ENCODE results near the gene ENO4.

GRCh38 chr10:116671496-116671967, 1.8 kb upstream of the C10orf82 start:
- PRO-cap, result no peak

GRCh38 chr10:116849343-116850066, at the start of gene ENO4:
Gene ENO4, plus strand, starts transcription at chr10:116849499.
- PRO-cap, result bidirectional peak, plus-strand start at chr10:116849567, minus-strand start at chr10:116849418; bidirectional peak, plus-strand start at chr10:116849822, minus-strand start at chr10:116849720

DNA sequence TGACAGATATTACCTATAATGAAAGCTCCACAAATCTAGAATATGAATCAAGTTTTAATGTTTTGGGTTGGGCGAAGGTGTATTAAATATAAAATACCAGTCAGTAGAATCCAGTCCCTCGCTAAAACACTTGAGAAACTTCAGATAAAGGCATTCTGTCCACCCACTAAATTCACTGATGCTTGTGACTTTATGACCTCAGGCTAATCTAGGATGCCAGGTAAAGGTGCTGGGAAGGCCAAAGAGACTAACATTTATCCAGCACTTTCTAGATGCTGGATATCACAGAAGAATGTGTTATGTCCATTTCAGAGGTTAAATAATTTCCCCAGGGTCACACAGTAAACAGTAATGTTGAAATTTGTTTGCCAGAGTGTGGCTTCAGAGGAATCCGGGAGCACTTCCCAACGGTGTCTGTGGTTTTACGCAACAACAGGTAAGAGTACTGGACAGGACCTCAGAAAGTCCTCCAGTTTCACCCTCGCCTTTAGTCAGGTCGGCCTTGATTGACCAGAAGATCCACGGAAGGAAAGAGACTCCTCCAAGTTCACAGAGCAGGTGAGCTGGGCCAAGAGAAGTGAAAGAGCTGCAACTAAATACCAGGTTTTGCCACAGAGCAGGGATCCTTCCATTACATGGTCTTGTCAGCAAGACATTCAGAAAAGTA, 1.7 kb downstream of the SHTN1 start:
- PRO-cap, result no peak

- PRO-cap, result no peak
Observed at GRCh38 chr10:117004278-117004968, 564 bp downstream of the SHTN1 start.

DNA sequence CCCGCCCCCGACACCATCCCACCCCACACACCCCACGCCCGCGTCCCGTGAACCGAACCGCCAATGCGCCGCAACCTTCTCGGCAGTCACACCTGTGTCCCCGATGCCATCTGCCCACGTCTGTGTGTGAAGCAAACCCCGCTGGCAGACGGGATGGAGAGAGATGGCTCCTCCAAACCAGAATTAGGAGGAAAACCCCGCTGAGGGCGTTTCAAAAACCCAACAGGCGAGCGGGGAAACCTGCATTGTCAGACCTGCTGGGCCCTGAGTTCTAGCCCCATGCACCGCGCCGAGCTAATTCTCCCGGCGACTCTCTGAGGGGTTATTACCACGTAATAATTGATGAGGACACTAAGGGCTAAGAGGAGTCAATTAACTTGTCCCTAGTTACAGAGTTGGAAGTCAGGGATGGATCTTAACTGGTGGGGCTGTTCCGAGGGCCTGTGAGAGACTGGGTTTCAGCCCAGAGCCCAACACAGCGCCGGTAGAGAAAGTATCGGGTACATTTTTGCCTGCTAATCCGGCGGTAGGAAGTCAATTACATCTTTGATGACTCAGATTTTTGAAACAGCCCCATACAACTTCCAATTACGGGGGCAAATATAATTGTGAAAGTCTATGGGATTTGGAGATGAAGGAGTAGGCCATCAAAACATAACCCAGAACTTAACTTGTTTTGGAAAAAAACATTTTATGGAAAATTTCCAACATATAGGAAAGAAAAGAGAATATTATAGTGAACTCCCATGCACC, 28.3 kb upstream of the KCNK18 start:
- PRO-cap, result no peak

DNA sequence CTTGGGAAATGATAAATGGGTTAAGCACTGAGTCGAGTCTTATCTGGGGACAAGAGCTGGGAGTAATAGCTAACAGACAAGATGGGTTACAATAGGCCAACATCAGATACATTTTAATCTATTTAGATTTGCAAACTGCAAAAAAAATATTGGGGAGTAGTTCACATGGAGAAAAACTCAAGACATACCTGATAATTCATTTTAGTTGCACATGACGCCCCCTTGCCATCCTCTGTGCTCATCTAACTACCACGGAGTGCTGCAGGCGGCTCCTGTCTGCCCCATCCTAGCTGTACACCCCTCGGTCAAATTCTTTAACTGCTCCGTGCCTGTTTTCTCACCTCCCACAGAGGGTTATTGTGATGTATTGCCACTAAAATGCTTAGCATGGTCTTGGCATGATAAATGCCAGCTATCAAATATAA, 34.4 kb downstream of the SLC18A2 start:
- PRO-cap, result no peak

DNA sequence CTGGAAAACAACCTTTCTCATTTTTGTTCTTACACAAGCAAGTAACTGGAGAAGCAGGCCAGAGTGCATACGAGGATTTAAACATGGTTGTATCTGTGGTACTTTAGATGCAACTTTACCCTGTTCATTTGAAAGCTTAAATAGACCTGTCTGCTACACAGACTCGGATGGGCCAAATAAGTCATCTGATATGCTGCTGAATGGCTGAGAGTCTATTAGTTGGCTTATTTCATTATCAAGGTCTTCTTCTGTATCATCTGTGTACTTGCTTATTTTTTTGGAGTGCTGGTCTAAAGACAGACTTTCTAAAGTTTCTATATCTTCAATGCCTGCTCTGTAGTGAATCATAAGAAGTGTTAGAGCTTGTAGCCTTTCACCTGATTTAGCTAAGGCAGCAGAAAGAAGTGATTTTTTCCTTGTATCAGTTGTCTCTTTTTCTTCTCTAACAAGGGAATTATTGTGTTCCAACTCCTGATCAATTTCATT, 42.2 kb downstream of the SLC18A2 start:
- PRO-cap, result no peak

DNA sequence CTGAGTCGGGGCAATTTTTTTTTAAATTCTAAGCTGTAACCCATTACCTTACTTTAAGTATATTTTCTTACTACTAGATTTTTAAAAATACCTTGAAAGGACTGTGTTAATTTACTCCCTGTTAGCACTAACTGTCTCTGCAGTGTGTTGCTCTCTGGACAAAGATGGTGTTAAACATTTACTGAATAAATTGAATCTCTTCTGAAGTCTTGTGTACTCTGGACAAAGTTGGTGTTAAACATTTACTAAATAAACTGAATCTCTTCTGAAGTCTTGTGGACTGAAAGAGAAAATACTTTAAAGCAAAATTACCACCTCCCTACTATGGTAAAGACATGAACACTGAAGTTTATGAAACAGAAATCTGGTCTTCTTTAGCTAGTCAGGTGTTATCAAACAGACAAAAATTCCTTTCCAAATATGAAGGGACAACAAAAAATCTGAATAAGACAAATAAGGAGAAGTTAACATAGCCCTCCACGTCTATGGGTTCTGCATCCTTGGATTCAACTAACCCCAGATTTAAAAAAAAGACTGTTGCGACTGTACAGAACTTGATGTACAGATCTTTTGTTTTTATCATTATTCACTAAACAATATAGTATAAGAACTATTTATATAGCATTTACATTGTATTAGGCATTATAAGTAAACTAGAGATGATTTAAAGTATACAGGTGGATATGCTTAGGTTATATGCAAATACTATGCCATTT, 13.8 kb downstream of the PDZD8 start:
- PRO-cap, result no peak

DNA sequence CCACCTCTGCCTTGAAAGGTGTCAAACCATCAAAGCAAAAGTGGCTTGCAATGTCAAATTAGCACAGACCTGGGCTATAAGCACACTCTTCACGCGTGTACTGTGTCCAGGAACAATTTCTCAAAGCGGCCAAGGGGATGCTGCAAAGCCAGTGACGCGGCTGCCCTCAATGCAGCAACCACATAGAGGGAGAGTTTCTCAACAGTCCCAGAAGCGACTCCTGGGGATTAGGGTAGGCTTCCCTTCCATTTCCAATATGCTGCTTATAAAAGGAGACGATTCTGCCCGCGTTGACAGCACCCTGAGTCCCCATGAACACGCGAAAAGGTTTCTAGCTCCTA, 1.4 kb downstream of the PDZD8 start:
- PRO-cap, result bidirectional peak, plus-strand start at position 210 of the sequence, minus-strand start at position 114 of the sequence

GRCh38 chr10:117540084-117540730, 2.3 kb upstream of the EMX2 start:
- PRO-cap, result no peak

GRCh38 chr10:117547331-117547733, 4.8 kb downstream of the EMX2 start:
- PRO-cap, result no peak

DNA sequence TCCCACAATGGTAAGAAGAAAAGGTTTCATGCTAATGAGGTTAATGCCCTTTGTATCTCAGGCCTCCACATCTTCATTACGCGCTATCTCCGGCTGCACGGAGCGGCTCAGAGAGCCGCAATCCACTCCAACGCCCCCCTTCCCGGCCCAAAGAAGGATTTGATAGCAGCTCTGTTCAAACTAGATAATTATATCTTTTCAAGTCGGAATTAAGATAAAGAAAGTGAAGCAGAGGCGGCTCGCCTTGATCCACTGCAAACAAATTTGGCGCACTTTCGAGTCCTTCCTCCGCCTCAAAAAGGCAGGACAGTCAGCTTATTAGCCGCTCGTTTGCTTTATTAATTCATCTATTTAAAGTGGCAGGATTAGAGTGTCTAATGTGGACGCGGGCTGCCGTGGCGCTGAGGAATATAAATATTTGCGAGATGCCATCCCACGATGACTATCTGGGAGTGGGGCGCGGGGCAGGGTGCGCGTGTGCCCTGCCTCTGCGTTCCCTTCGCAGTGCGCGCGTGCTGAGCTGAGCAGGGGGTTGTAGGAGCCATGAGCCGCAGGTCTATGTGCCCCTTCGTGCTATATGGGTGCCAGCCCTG, 8.9 kb downstream of the EMX2 start:
- PRO-cap, result no peak

DNA sequence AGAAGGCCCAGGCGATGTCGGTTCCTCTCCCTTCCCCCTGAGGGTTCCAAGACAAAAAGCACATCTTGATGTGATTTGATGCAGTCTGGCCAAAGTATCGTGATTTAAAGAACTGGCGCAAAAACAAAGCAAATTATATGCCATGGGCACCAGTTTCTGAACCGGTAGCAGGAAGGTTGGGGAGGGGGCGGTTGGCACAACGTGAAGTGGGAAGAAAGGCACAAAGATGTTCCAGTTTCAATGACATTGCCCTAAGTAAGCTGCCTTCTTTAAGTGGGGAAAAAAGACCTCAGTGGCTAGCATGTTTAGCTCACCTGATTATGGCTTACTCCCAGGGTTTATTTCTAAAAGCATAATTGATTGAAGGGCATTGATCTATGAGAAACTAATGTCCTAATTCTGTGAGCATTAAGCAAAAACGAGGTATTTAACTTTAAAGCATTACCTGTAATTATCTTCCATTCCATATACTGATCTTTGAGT, 72.6 kb downstream of the FAM204A start:
- PRO-cap, result unidirectional peak, plus-strand start at position 183 of the sequence

DNA sequence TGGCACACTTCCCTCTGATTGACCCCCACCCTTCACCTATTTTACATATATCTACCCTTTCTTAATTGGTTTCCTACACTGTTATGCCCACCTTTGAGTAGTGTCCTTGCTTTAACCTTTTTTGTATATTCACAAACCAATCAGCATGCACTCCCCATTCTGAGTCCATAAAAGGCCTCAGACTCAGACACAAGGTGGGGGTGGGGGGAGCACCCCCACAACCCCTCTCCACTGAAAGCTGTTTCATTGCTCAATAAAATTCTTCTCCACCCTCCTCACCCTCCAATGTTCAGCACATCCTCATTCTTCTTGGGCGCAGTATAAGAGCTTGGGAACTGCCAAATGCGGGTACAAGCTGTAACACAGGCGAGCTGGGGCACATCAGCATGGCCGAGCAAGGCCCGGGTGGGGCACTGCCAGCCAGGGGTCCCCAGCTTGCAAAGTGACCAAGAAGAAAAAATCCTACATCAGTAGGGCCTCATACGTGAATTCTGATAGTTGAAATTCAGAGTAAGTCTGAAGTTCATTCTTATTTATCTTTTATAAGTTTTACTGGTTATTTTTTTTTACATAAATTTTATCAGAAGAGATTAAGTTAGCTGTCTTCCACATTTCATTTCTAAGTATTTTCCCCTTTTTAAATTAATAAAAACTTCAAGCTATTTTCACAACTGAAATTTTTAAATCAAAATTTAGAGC, 50.1 kb downstream of the CACUL1 start:
- PRO-cap, result no peak

GRCh38 chr10:118778783-118779171, 24.0 kb upstream of the CACUL1 start:
- PRO-cap, result no peak

GRCh38 chr10:118793434-118794100, 38.8 kb upstream of the CACUL1 start:
- PRO-cap, result no peak

- PRO-cap, result no peak
Observed at GRCh38 chr10:119041870-119043068, 12.8 kb downstream of the NANOS1 start.

GRCh38 chr10:119100659-119101134, 3.2 kb upstream of the DENND10 start:
- PRO-cap, result no peak

- PRO-cap, result no peak
Observed at GRCh38 chr10:119175178-119175496, 3.5 kb downstream of the PRDX3 start.

GRCh38 chr10:119243328-119243886, 36.0 kb downstream of the GRK5 start:
- PRO-cap, result no peak

Measured in colic lymph node (tissue), 1 donor.